Neural crest cell (in vitro differentiated cells): ENCODE measurements around a stretch of chr6.

GRCh38 chr6:147331402-147332817 is 127.7 kb downstream of the STXBP5 start:
- PRO-cap: no peak

- PRO-cap: no peak
Observed at GRCh38 chr6:147509687-147510347, 1.3 kb downstream of the SAMD5 start.

- PRO-cap: no peak
Observed at GRCh38 chr6:147558929-147559533, 50.5 kb downstream of the SAMD5 start.

GRCh38 chr6:148199427-148199778 is 143.2 kb upstream of the SASH1 start:
- PRO-cap: no peak

- PRO-cap: no peak
Observed at GRCh38 chr6:148397931-148398760, 55.5 kb downstream of the SASH1 start.

DNA sequence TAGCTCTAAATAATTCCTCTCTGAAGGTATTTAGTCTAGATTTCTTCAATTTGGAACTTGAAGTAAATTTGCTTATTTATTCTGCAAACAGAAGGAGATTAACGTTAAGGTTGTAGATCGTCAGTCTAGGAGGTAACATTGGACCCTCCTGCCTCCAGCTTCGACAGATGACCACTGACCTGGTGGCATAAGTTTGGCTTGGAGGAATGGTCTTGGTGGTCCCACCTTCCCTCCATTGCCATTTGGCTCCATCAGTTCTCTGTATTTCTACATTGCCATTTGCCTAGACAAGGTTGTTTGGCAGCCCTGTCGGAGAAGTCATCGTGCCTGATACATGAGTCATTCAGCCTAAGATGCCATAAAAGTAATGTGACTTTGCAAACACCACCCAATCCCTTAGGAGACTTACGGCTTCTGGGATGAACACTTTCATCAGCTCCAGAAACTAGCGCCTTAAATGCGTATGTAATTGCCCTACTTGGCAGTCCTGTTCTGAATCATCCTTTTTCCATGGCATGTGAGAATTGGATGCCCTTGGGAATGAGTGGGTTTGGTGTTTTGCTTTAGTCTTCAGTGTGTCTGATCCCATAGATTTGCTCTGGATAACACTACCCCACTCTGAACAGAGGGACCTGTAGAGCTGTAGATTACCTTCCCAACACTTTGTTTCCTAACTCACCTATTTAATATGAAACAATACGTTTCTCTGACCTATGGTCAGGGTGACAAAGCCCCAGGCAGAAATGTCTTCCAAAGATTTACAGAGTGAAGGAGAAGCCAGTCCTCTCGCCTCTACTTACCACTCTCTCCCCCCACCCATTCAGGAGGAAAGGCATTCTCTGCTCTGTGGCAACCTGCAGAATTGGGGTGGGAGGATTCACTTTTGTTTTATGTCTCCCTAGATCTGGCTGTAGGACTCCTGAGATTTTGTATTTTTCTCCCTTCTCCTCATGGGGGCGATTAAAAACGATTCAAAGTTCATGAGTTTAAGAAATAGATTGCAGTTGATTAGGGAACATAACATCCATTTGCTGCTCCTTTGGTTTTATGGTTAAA is 158.6 kb downstream of the SASH1 start:
- PRO-cap: no peak

- PRO-cap: no peak
Observed at GRCh38 chr6:148518320-148519061, 175.9 kb downstream of the SASH1 start.

- PRO-cap: no peak
Observed at GRCh38 chr6:148525434-148525866, 182.8 kb downstream of the SASH1 start.

DNA sequence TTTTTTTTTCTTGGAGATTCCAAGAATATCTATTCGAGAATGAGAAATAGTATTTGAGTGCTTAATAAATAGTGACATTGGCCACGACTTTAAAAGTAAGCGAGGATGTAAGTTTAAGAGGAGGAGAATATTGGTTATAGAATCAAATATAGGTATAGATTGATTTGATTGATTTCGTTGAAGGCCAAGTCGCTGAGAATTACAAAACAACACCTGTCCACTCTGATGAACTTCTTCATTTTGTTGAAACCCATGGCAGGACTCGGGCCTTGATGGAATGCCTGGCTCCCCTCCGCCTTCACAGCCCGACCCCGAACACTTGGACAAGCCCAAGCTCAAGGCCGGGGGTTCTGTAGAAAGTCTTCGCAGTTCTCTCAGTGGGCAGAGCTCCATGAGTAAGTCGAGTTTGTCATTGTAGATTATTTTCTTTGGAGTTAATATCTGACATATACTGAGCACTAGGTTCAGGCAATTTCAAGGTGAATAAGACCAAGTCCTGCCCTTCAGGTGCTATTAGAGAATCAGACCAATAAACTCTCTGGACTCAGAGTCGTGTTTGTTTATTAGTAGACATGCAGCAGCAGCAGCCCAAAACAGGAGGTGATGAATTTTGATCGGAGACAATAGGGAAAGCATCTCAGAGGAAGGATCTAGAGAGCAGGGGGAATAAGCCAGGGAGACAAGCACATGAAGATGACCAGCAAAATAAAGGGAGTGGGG is 188.8 kb downstream of the SASH1 start:
- PRO-cap: no peak

GRCh38 chr6:148682903-148683447 is 63.9 kb upstream of the UST start:
- PRO-cap: no peak

- PRO-cap: no peak
Observed at GRCh38 chr6:148700630-148701130, 46.1 kb upstream of the UST start.

DNA sequence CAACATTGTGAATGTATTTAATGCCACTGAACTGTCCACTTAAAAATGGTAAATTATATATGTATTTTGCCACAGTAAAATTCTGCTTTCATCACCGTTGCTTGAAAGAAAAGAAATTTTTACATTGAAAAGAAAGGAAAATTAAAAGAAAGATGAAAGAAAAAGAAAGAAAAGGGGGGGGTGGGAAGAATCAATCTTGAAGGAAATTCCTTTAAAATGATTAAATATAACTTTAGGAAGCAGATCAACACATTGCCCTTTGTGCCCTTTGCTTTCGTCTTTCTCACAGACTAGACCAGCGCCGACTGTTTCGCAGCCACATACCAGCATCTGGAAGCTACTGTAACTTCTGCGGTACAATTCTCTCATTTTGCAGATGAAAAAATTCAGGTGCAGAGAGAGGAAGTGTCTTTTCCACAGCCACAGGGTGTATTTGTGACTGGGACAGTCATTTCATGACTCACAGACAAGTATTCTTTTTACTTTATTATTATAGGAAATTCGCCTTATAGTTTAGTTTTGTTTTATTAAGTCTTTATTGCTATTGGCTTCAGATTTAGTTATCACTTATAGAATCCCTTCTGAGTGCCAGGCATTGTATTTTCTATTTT is 84.2 kb downstream of the UST start:
- PRO-cap: no peak

GRCh38 chr6:149011951-149012268 is 265.1 kb downstream of the UST start:
- PRO-cap: no peak

DNA sequence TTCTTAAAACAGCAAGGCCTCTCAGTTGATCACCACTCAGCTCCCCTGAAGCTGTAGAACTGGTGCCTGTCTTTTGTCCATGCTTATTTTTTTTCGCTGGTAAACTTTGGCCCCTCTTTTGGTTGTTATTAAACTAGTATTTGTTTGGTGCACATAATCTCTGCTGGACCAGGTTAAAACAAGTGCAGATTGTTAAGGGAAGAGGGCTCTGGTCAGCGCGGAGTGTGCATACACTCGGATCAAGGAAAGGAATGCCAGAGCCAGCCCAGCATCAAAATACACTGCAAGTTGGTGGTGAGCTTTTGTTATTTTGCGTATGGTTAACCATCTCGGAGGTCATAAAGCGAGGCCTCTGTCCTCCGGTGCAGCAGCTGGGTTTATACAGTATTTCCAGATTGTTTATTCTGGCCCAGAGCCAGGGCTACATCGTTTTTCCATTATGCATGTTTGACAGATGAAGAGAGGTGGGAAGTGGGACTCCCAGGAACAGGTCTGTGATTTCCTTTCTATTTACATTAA is 256.7 kb upstream of the TAB2 start:
- PRO-cap: no peak

- PRO-cap: no peak
Observed at GRCh38 chr6:149061321-149061798, 256.2 kb upstream of the TAB2 start.

GRCh38 chr6:149169590-149169852 is 148.0 kb upstream of the TAB2 start:
- PRO-cap: no peak

DNA sequence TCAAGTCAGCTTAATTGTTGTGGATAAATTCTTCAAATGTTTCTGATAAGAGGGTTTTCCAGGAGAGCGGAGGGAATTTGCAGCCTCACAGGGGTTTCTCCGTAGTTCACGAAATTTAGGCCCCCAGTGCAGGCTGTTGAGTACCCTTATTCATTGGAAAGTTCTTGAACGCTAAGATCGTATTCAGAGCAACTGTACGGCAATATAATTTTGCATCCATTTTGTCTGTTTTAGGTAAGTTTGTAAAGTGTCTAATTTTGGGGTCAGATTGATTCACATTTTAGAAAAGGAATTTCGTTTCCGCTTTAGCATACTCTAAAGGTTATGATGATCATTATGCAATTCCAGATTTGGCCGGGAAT is 1.3 kb downstream of the TAB2 start:
- PRO-cap: no peak

GRCh38 chr6:149852204-149852797 is 11.9 kb downstream of the LRP11 start:
- PRO-cap: no peak

GRCh38 chr6:149963074-149963490 is 661 bp upstream of the ULBP1 start:
- PRO-cap: no peak

DNA sequence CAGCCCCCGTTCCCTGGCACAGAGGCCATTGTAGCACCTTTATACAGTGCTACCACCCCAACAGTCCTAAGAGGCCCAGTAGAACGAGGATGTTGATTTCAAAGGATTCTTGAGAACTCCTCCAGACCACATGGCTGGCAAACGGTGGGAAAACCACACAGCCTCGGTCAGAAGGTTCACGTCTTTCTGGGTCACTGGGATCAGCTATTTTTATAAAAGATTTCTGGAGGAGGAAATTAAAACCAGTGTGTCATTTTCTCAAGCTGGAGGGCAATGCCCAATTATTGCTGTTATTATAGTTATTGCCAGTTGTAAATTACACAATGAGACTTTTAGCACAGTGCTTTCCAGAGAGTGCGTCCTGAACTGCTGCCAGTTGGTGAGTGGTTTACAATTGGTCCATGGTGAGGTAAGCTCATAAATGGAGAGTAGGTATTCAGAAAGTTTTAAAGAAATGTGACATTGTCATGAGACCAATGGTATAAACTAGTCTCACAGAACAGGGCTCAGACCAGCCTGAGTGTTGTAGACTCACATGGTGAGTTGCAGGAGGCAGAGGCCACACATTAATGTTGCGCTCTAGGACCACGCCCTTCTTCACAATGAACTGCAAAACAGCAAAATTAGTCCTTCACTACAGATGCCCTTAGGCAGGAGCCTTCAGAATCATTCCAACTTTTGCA is 8.4 kb upstream of the PPP1R14C start:
- PRO-cap: no peak